ENCODE results near the genes LRRC39, S1PR1, AMY1A and AMY1C.

DNA sequence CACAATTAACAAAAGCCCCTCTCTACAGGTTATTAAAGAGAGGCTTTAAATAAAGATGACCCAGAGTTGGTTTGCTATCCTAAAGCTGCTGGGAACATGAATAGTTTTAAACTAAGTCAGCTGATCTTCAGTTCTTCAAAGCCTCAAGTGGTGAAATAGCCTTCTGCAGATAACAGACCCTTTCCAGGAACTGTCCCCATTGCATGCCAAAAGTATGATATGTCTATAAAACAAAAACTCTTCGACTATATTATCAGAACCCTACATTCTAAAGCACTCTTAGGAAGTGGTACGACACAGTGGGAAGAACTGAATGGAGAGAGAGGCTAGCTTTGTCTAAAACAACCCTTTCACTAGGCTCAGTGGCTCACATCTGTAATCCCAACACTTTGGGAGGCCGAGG is 2.0 kb upstream of the FRRS1 start:
- PRO-cap, 3 experiments: no peak in any of the 3 experiments
- RAMPAGE, long total RNA: no peak

DNA sequence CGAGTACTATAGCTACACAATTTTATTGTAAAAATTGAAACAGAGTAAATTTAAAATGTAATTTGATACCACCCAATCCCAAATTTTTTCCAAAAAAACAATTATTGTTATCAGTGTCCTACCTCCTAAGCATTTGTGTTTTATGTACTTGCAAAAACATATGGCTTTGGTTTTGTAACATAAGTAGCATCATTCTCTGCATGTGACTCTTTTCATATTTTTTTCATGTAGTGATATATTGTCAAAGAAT is 12.3 kb upstream of the FRRS1 start:
- PRO-cap, 3 experiments: no peak in any of the 3 experiments
- RAMPAGE, long total RNA: no peak

GRCh38 chr1:100038229-100039079 is 559 bp downstream of the MFSD14A start:
- PRO-cap, 3 experiments: peak in 3 of 3 experiments; most common plus-strand start chr1:100038896 (in 2); most common minus-strand start chr1:100038834 (in 2)
- RAMPAGE, long total RNA: no peak

GRCh38 chr1:100178136-100178456 is at the start of gene LRRC39:
Gene LRRC39, minus strand, starts transcription at chr1:100178256.
- PRO-cap, 3 experiments: no peak in any of the 3 experiments
- RAMPAGE, long total RNA: no peak

- PRO-cap, 3 experiments: no peak in any of the 3 experiments
- RAMPAGE, long total RNA: no peak
Observed at GRCh38 chr1:100270435-100270946, 4.5 kb downstream of the RTCA start.

DNA sequence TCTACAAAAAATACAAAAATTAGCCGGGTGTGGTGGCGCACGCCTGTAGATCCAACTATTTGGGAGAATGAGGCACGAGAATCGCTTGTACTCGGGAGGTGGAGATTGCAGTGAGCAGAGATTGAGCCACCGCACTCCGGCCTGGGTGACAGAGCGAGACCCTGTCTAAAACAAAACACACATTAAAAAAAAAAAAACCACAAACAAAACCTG is 1.4 kb upstream of the CDC14A start:
- PRO-cap, 3 experiments: no peak in any of the 3 experiments
- RAMPAGE, long total RNA: no peak

GRCh38 chr1:100441600-100442192 is 89.4 kb downstream of the CDC14A start:
- PRO-cap, 3 experiments: no peak in any of the 3 experiments
- RAMPAGE, long total RNA: no peak

- PRO-cap, 3 experiments: no peak in any of the 3 experiments
- RAMPAGE, long total RNA: no peak
Observed at GRCh38 chr1:100515726-100516286, 22.1 kb upstream of the GPR88 start.

DNA sequence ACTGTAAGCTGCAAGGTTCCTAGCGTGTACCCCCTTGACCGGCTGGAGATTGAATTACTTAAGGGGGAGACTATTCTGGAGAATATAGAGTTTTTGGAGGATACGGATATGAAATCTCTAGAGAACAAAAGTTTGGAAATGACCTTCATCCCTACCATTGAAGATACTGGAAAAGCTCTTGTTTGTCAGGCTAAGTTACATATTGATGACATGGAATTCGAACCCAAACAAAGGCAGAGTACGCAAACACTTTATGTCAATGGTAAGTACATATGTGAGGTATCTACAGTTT is 11.7 kb downstream of the VCAM1 start:
- PRO-cap, 3 experiments: no peak in any of the 3 experiments
- RAMPAGE, long total RNA: no peak

GRCh38 chr1:100847196-100847925 is 47.3 kb downstream of the EXTL2 start:
- PRO-cap, 3 experiments: no peak in any of the 3 experiments
- RAMPAGE, long total RNA: no peak

- PRO-cap, 3 experiments: no peak in any of the 3 experiments
- RAMPAGE, long total RNA: no peak
Observed at GRCh38 chr1:100928056-100928621, 32.2 kb downstream of the SLC30A7 start.

DNA sequence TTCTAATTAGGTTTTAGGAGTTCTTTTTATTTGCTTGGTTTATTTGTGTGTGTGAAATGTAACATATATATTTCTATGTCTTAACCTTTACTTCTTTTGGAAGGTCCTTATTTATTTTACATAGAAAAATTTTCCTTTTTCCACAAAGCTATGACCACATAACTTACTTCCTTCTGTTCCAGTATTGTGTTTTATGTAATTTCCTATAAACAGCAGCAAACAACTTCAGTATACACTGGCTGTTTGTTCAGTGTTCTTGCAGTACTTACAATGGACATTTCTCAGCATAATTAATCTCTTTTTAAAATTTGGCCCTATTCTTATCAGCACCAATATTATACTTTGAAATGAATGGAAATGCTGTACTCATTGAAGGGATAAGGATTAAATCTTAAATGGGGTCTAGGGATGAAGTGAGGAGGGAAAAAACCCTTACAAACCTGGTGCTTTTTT is 74.8 kb upstream of the S1PR1 start:
- PRO-cap, 3 experiments: no peak in any of the 3 experiments
- RAMPAGE, long total RNA: no peak

DNA sequence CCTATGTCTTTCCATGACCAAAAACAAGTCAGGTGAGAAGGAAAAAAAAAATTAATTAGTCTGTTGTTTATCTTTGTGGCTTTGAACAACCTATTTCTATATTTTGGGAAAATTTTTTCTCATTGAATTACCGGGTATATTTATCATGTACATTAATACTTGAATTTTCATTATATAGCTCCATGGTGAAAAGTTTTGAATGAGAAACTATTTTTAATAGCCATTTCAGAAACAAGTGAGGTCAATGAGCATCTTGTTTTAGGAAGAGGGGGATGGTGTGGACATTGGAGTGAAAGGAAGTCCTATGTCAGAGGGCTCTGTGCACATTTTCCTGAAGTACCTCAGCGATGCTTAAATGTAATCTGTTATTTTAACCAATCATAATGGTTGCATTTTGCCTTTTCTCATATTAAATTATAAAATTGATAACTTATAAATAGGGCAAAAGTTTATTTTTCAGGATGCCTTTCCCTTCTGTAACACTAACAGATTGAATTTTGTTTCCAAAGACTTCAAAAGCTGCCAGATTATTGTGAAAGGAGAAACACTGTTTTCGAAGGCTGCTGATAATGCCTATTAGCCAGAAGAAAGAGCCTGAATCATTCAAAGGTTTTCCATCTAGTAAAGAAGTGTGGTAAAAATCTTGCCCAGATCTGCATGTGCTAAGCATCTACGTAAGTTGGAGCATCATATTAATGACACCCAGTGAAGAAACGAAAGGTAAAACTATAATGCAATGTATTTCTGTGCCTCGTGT is 73.7 kb upstream of the S1PR1 start:
- PRO-cap, 3 experiments: no peak in any of the 3 experiments
- RAMPAGE, long total RNA: no peak

DNA sequence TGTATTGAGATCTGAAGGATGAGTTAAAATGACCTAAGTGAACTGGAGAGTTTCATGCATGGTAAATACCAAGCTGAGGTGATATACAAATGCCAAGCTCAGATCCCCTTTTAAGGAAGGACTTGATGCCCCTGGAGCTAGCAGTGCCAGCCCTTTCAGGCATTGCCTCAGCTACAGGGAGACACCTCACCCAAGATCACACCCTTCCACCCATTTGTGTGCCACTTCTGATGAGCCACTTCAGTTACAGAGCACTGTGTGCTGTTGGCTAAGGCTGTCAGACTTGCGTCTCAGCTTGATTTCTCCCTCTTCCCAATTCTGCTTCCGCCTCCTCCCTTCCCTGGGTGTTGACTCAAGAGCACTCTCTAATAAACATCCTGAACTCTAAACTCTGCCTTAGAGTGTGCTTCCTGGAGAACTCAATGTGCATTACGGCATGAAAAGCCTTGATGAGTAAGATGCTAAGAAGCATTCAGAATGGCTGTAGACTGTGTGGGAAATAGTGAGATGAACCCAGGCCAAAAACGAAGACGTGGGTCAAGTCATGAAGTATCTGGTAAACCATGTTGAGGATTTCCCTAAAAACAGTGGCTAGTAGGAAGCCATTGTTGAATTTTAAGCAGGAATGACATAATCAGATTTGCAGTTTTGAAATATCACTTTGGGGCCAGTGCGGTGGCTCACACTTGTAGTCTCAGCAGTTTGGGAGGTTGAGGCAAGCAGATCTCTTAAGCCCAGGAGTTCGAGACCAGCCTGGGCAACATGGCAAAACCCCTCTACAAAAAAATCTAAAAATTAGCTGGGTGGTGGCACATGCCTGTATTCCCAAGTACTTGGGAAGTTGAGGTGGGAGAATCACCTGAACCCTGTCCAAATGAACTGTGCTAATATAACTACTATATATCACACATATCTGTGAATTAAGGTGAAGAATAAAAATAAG is 54.8 kb upstream of the S1PR1 start:
- PRO-cap, 3 experiments: no peak in any of the 3 experiments
- RAMPAGE, long total RNA: no peak

- PRO-cap, 3 experiments: peak in 3 of 3 experiments; most common minus-strand start chr1:101236613 (in 3)
- RAMPAGE, long total RNA: no peak
Observed at GRCh38 chr1:101236512-101236735, 395 bp upstream of the S1PR1 start.

DNA sequence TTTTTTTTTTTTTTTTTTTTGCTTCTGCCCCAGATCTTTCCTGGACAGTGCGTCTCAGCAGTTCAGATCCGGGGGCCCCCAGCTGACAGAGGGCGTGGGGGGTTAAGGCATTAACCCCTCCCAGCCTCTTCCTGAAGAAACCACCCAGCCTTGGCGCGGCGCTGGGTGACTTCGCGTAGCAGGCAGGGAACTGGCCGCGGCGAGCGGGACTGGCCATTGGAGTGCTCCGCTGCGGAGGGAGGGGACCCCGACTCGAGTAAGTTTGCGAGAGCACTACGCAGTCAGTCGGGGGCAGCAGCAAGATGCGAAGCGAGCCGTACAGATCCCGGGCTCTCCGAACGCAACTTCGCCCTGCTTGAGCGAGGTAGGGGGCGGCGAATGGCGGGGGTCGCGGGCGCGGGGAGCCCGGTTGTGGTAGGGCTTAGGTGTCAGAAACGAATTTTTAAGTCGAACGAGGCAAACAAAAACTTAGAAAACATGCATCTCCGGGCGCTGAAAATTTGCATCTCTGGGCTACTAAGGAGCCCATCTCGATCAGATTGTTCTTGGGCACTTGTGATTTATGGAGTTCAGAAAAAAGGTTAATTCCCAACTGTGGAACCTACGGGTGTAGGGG is at the start of gene S1PR1:
TSS of gene S1PR1 (plus strand) at position 284 of the 616 bp plus-strand sequence.
- PRO-cap, 3 experiments: peak in 3 of 3 experiments; most common plus-strand start position 168 of the sequence (in 2)
- RAMPAGE, long total RNA: start-site peak on the plus strand centred at position 160 of the sequence, 257 bp wide, 896 and 324 reads in 2 replicates

- PRO-cap, 3 experiments: no peak in any of the 3 experiments
- RAMPAGE, long total RNA: no peak
Observed at GRCh38 chr1:101846590-101847220, 150.0 kb downstream of the OLFM3 start.

GRCh38 chr1:101997154-101997526 is 414 bp upstream of the OLFM3 start:
- PRO-cap, 3 experiments: peak in 2 of 3 experiments; most common plus-strand start chr1:101997307 (in 1); most common minus-strand start chr1:101997329 (in 2)
- RAMPAGE, long total RNA: no peak

GRCh38 chr1:103655499-103655932 is at the start of gene AMY1A:
Gene AMY1A, plus strand, starts transcription at chr1:103655760.
- PRO-cap, 3 experiments: no peak in any of the 3 experiments
- RAMPAGE, long total RNA: no peak

DNA sequence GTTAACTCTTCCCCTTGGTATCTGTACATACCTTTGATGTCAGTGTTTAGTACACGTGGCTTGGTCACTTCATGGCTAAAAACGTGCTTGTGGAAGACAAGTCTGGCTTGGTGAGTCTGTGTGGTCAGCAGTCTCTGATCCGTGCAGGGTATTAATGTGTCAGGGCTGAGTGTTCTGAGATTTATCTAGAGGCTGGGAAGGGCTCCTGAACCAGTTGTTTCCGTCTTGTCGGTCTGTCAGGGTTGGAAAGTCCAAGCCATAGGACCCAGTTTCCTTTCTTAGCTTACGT is at the start of gene AMY1C:
TSS of gene AMY1C (plus strand) at position 184 of the 289 bp plus-strand sequence.
- PRO-cap, 3 experiments: no peak in any of the 3 experiments
- RAMPAGE, long total RNA: no peak